ENCODE measurements around a stretch of chr22.

GRCh38 chr22:36265623-36266184 lies 12.8 kb downstream of the APOL1 start:
- PRO-cap = no peak
- RAMPAGE, long total RNA = no peak
- RRBS = no CpG with 5 or more reads among the region's 14 CpGs

GRCh38 chr22:36301223-36302415 lies 48.7 kb downstream of the APOL1 start:
- PRO-cap = no peak
- RAMPAGE, long total RNA = no peak
- RRBS = 38% methylated on average over 1 of the region's 26 CpGs

DNA sequence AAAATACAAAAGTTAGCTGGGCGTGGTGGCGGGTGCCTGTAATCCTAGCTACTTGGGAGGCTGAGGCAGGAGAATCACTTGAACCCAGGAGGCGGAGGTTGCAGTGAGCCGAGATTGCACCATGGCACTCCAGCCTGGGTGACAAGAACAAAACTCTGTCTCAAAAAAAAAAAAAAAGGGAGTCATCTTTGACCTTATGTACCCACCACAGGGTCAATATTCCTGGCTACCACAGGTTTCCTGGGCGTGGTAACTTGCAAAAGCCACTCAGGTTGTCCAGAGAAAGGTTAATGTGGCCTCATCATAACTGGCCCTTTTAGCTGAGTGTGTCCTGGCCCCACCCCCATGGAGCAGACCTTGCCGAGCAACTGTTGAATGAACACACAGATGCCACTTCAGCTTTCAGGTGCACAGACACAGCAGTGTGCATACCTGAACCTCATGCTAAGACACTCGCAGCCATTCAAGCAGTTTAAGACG lies 54.8 kb downstream of the APOL1 start:
- PRO-cap = no peak
- RAMPAGE, long total RNA = no peak
- RRBS = no CpG with 5 or more reads among the region's 8 CpGs

DNA sequence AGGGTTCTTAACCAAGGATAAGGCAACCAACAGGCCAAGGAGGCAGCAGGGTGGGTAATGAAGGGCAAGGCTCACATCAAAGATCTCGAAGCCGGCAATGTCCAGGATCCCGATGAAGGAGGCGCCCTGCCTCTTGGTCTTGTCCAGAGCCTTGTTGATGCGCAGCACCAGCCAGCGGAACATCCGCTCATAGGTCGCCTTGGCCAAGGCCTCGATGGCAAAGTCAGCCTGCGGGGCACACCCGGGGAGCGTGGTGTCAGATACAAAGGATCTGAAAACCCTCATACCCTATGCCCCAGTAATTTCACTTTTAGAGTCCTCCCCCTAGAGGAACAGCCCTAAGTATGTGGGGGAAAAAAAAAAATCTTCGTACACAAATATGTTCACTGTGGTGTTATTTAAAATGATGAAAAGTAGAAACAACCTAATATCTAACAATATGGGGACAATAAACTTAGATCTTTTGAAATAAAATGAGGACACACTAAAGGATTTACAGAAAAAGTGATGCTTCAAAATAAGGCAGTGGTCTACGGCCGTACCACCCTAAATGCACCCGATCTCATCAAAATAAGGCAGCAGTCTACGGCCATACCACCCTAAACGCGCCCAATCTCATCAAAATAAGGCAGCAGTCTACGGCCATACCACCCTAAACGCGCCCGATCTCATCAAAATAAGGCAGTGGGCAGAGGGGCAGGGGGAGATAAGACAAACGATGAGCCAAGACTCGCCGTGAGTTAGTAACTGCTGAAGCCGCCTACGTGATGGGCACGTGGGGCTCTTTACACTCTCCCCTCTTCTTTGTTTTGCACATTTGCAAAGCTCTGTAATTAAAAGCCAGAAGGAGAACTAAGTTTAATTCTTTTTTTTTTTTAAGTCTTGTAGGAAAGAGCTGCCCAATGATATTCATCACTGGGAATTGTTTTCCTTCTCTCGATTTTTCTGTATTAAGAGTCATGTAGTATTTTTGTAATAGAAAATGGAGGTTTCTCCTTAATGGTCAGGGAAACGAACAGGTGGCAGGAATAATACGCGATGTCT lies 63.8 kb downstream of the APOL1 start:
- PRO-cap = unidirectional peak, plus-strand start at position 582 of the sequence
- RAMPAGE, long total RNA = no peak
- RRBS = no CpG with 5 or more reads among the region's 33 CpGs

- PRO-cap = no peak
- RAMPAGE, long total RNA = no peak
- RRBS = no CpG with 5 or more reads among the region's 23 CpGs
Measured at GRCh38 chr22:36329187-36330004, 58.4 kb downstream of the MYH9 start.

- PRO-cap = no peak
- RAMPAGE, long total RNA = no peak
- RRBS = no CpG with 5 or more reads among the region's 8 CpGs
Measured at GRCh38 chr22:36331419-36332010, 56.3 kb downstream of the MYH9 start.

GRCh38 chr22:36339106-36339889 lies 48.5 kb downstream of the MYH9 start:
- PRO-cap = no peak
- RAMPAGE, long total RNA = no peak
- RRBS = no CpG with 5 or more reads among the region's 5 CpGs

DNA sequence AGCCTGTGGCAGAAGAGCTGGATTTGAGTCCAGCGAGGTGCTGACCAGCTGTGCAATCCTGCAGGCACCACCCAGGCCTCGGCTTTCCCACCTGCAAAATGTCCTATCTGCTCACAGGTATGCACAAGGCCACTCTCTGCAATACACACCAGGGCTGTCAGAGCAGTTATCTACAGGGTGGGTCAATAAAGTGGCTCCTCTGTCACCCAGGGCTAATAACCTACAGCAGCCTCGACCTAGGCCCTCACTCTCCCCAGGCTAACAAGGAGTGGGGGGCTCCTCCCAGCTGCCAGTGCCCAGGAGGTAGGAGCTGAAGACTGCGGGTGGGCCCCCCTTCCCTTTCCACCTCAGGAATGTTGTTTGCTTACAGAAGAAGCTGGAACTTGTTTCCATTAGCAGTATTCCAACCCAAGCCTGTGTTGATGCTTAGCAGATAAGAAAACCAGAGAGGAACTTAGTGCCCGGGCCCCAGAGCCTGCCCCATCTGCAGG lies 26.9 kb downstream of the MYH9 start:
- PRO-cap = no peak
- RAMPAGE, long total RNA = no peak
- RRBS = no CpG with 5 or more reads among the region's 5 CpGs

- PRO-cap = unidirectional peak, minus-strand start at chr22:36385555
- RAMPAGE, long total RNA = no peak
- RRBS = no CpG with 5 or more reads among the region's 14 CpGs
Measured at GRCh38 chr22:36384750-36385849, 2.7 kb downstream of the MYH9 start.

GRCh38 chr22:36466125-36466643 lies 15.3 kb downstream of the TXN2 start:
- PRO-cap = no peak
- RAMPAGE, long total RNA = no peak
- RRBS = no CpG with 5 or more reads among the region's 9 CpGs

GRCh38 chr22:36659535-36660876 lies 43.5 kb downstream of the CACNG2 start:
- PRO-cap = no peak
- RAMPAGE, long total RNA = no peak
- RRBS = 40% methylated on average over 1 of the region's 30 CpGs

DNA sequence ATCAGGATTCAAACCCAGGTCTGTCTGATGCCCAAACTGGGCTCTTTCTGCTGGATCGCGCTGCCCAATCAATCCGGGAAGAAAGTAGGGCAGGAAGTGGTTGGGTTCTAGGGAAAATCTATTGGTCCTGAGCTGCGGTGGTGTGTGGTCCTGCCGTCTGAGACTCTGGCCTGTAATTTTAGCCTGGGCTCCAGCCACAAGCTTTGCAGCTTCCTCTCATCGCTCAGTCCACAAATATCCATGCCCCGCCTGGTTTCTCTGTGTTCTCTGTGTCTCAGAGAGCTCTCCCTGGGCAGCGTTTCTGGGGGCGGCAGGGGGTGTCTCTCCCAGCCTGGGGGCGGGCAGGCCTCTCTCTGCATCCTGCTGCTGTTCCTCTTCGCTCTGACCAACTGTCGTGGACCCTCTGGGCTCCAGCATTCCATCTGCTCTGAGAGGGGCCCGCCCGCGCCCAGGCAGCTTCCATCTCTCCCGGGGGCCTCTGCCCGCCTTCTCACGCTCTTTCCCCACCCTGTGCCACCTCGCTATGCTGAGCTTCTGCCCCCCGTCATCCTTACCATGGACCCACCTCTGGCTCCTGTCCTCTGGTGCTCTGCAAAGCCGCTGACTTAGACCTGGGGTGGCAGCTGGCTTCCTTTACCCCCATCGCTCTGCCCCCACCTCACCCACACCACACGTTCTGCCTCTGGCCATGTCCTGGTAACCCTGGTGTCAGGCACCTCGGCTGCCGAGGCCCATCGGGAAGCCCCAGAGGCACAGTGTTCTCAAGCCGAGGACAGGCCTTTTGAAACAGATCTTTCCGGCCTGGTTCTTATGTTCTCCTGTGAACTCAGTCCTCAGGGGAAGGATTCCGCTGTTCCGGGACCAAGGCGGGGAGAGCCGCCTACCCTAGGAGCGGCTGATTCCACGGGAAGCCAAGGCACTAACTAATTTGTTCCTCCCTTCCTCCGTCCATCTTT lies 18.4 kb downstream of the CACNG2 start:
- PRO-cap = no peak
- RAMPAGE, long total RNA = no peak
- RRBS = no CpG with 5 or more reads among the region's 35 CpGs

GRCh38 chr22:36771579-36772177 lies 4.2 kb downstream of the IFT27 start:
- PRO-cap = no peak
- RAMPAGE, long total RNA = no peak
- RRBS = no CpG with 5 or more reads among the region's 11 CpGs

DNA sequence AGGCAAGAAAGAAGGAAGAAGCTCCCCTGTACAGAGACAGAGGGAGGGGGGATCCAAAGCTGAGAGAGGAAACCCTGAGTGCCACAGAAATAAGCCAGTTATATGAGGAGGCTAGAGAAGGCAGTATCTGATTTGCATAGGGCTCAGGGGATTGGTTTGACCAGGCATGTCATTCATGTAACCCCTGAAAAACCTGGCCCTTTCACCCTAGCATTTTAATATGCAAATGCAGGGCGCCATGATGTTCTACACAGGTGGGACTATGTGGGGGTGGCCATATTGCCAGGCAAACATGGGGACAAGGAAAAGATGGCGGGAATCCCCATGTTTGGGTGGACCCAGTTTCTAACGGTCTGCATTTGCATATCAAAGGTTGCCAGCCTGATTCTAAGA lies 27.2 kb downstream of the CSF2RB start:
- PRO-cap = no peak
- RAMPAGE, long total RNA = no peak
- RRBS = no CpG with 5 or more reads among the region's 3 CpGs

DNA sequence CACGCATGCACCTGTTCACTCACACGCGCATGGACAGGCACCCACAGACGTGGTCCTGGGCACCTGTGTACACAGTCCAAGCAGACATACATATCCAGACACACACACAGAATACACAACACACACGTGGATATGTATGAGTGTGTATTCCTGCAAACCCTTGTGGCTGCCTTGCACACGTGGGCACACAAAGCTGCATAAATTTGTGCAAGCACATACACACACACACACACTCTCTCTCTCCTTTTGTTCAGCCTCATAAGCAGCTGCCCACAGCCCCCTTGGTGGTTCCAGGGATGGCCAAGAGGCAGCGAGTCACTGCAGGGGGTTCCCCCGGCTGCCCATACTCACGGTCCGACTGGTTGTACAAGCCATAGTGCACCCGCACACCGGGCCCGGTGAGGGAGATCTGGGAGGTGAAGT lies 23.3 kb downstream of the KCTD17 start:
- PRO-cap = no peak
- RAMPAGE, long total RNA = no peak
- RRBS = 69% methylated on average over 5 of the region's 13 CpGs

DNA sequence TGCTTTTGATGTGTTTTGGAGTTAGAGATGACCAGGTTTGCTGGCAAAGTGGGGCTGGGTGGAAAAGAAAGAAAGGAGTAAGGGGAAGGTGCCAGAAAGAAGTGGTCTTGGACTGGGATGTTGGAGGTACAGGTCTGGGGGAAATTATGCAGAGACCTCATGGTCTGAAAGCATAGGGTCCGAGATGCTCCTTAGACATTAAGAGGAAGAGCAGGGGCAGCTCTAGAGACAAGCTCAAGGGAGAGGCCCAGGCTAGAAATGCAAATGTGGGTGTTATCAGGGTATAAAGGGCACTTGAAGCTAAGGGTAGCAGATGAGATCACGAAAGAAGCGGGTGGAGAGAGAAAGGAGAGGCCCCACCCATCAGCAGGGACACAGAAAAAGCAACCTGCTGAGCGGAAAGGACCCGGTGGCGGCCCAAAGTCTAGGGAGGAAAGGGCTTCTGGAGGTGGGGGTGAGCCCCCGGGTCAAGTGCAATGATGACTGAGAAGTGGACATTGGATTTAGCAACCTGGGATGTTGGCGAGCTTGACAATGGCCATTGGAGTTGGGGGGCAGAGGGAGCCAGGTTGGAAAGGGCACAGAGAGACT lies 8.9 kb downstream of the TMPRSS6 start:
- PRO-cap = no peak
- RAMPAGE, long total RNA = no peak
- RRBS = 76% methylated on average over 3 of the region's 8 CpGs

GRCh38 chr22:37137722-37138054 lies 12.0 kb downstream of the IL2RB start:
- PRO-cap = no peak
- RAMPAGE, long total RNA = no peak
- RRBS = no CpG with 5 or more reads among the region's 4 CpGs

- PRO-cap = no peak
- RAMPAGE, long total RNA = no peak
- RRBS = 10% methylated on average over 4 of the region's 29 CpGs
Measured at GRCh38 chr22:37176282-37177092, 11.6 kb downstream of the C1QTNF6 start.

DNA sequence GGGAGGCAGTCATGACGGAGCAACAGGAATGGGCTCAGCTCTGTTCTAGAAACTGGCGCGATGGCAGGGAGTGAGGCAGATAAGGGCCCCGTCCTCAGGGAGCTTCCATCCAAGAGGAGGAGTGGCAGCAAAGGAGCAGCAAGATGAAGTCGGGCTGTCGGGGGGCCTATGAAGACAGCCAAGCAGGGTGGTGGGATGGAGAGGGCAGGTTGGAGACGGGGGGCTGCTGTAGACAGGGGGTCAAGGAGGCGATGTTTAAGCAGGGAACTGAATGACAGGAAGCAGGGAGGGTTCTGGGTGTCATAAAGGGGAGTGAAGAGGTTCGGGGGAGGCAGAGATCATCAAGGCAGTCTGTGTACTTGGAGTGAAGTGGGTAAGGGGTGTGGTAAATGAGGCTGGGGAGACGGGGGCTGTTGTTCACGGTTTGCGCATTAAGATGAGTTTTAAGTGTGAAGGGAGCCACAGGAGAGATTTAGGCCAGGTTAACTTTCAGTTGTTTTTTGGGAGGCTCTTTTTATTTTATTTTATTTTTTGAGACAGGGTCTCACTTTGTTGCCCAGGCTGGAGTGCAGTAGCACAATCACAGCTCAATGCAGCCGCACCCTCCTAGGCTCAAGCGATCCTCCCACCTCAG lies 6.2 kb downstream of the RAC2 start:
- PRO-cap = no peak
- RAMPAGE, long total RNA = no peak
- RRBS = no CpG with 5 or more reads among the region's 14 CpGs

DNA sequence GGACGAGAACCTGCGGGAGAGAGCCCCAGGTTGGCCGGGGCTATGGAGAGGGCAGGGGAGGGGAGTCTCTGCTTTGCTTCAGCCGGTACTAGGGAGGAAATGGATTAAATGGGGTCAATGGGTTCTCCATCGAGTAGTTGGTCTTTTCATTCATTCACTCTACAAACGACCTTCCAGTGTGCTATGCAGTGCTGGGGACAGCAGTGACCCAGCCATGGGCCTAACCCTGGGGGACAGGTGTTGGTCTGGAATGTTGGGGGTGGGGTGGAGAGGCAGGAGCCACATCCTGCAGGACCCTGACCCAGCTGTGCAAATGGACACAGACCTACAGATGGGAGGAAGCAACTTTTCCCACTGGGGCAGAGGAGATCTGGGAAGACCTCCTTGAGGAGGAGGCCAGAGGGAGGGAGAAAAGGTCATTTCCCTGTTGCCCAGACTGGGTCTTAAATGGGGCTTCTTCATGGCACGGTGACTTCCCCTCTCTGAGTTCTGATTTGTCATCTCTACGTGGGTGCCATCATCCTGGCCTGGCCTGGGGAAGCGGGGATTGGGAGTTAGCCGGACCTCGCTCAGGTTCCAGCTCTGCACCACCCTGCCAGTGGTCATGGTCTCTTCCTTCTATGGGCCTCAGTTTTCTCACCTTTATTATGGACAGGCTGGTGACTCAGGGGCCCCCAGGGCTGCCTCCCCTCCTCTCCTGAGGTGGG lies 1.9 kb downstream of the CYTH4 start:
- PRO-cap = no peak
- RAMPAGE, long total RNA = no peak
- RRBS = no CpG with 5 or more reads among the region's 11 CpGs

Measured in lung (tissue), 4 donors.